Vagina (tissue), 1 donor: ENCODE results near the genes HS1BP3, TDRD15 and FKBP1B.

- PRO-cap = no peak
- RAMPAGE, long total RNA = no peak
Measured at GRCh38 chr2:20449445-20450018, 2.7 kb downstream of the RHOB start.

DNA sequence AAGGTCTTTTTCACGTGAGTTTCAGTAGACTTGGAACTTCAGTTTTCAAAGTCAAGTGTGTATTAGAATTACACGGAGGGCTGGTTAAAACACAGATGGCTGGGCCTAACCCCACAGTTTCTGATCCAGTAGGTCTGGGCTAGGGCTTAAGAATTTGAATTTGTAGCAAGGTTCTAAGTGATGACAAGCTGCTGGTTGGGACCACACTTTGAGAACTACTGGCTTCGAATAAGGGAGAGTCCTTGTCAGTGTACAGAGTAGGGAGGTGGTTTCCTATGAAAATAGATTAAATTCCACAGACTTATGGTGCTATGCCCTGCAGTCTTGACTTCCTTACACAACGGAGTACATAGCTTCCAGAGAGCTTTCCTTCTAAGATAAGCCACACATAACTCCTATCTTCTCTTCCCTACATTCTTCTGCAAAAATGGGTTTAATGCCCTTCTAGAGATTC lies 4.5 kb downstream of the RHOB start:
- PRO-cap = no peak
- RAMPAGE, long total RNA = no peak

- PRO-cap = no peak
- RAMPAGE, long total RNA = no peak
Measured at GRCh38 chr2:20468933-20469539, 22.2 kb downstream of the RHOB start.

- PRO-cap = no peak
- RAMPAGE, long total RNA = no peak
Measured at GRCh38 chr2:20495967-20496520, 49.2 kb downstream of the RHOB start.

GRCh38 chr2:20516942-20517491 lies 70.1 kb downstream of the RHOB start:
- PRO-cap = bidirectional peak, plus-strand start at chr2:20517249, minus-strand start at chr2:20517243
- RAMPAGE, long total RNA = no peak

DNA sequence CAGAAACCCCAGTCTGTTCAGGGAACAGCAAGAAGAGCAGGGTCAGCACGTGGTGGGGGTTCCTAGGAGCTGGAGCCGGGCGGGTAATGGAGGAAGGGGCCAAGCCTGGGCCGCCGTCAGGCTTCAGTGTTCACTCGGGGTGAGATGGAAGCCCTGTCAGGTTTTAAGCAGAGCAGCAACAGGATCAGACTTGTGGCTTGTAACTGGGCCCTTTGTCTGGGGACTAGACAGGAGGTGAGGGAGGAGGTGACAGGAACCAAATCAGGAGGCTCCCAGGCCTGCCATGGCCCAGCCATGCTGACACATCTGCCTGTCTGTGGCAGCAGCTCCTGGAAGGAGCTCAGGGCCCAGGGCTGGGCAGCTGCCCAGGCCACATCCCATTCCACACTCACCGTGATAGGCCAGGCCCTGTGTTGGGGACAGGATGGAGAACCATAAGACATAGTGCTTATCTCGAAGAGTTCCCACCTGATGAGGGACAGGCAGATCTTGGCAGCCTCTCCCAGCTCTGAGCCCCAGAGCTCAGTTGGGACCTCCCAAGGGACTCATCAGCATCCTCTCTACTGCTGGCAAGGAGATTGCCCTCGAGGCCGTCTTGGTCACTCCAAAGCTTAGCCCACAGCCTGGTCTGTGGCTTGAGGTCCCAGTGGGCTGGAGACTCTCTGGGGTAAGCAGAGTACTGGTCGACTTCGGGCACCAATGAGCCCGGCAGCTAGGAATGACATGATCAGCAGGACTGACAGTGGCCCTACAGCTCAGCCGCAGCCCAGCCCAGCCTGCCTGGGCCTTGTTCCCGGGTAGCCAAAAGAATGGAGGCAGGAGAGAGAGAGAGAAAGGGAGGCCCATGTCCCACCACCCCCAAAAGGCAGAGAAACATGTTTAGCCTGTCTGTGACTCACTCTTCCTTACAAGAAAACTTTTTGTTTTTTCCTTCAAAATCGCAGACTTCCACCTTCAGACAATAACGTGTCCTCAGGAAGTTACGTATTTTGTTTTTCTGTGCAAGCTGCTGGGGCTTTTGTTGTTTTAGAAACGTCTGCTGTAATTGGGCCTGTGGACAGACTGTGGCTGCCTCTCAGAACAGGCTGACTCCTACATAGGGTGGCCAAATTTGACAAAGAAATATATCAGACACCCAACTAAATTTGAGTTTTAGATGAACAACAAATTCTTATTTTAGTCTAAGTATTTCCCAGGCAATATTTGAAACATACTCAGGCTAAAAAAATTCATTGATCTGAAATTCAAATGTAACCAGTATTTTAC lies 82.1 kb downstream of the HS1BP3 start:
- PRO-cap = unidirectional peak, plus-strand start at position 1,057 of the sequence
- RAMPAGE, long total RNA = no peak

DNA sequence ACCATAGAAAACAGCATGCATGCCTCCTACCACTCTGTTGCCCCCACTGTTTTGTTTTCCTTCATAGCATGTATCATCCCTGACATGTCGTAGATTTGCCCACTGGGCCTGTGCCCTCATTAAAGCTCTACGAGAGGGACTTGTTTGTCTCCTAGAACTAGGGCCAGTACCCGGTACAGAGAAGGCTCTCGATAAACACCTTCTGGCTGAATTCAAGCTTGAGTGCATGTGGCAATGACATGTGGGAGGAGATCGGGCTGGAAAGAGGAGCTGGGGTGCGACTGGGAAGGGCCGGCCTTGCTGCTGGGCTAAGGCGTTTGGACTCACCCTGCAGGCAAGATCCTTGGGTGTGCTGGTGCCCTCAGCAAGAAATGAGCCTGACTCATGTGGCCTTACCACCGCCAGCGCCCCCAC lies 1.5 kb downstream of the HS1BP3 start:
- PRO-cap = no peak
- RAMPAGE, long total RNA = no peak

DNA sequence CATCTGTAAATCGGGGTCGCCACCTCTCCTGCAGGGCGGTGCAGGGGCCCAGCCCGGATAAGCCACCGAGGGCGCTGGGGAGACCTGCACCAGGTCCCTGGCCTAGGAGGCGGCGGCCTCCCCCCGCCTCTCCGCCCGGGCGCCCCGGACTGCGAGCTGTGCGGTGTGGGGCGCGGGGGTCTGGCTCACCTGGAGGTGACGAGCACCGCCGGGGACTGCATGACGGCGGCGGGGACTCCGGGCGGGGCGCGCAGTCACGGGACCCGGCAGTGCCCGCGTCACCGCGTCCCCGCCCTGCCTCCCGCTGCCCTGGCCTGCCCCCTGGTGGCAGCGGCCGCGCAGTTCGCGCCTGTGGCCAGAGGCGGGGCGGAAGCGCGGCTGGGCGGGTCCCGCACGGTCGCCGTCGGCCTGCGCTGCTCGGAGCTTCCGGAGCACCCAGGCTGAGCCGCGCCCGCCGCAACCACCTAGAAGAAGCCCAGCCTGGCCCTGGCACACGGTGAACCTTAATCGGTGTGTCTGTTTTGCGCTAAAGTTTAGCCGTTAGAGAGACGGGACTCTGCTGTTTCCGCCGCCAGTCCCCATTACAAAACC lies at the start of gene HS1BP3:
Gene HS1BP3 (minus strand): TSS at position 256 of the 591 bp plus-strand sequence.
- PRO-cap = bidirectional peak, plus-strand start at position 358 of the sequence, minus-strand start at position 153 of the sequence
- RAMPAGE, long total RNA = start-site peak on the minus strand centred at position 231 of the sequence, 8 bp wide, 63 reads

DNA sequence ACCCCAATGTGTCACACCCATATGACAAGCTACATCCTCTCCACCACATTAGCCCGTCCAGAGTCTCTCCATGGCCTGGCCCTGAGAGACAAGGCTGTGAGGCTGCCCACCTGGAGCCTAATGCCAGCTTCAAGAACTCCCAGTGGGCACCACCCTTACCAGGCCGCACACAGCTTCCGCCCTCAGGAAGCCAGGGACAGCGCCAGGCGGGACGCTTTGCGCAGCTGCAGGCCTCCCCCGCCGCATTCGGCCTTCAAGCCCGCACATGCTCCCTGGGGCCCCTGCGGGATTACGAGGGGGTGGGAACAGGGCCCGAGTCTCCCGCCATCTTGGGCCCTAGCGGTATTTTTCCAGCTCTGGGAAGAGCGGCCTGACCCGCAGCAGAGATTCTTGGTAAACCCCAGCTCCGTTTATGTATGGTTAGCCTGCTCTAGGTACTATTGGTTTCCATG lies at the start of gene TDRD15:
Gene TDRD15 (plus strand): TSS at position 315 of the 452 bp plus-strand sequence.
- PRO-cap = no peak
- RAMPAGE, long total RNA = no peak

- PRO-cap = no peak
- RAMPAGE, long total RNA = no peak
Measured at GRCh38 chr2:21422221-21422788, 298.5 kb downstream of the TDRD15 start.

DNA sequence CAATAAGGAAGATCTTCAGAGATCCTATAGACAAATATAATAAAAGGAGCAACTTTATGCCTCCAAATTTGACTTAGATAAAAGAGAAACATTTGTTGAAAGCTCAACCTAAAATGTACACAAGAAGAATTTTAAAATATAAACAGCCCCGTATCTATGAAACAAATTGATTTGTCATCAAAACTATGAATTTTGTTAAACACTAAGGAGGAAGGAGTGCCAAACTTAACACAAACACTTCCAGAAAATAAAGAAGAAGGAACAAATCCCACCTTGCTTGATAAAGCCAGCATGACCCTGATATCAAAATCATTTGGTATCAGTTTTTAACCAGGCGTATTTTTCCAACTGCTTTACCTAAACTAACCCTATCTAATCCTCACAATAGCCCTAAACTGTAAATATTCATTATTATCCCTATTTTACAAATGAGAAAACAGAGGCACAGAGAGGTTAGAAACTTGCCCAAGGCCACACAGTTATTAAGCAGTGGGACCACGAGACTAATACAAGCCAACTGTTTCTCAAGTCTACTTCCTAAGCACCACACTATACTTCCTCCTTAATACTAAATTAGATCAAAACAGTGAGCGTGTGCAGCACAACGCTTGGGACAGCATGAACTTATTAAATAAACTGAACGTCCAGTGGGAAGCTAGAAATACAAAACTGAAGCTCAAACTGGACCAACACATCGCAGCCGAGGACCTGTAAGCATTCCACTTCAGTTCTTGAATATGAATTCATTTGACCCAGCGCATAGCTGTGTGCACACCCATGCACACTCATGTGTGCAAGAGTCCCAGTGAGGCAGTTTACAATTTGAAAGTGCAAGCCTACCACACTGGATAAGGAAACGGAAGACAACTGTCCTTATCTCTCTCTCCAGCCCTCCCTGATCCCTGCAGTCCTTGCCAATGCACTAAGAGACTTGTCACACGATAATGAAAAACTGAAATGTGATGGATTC lies 186.9 kb upstream of the KLHL29 start:
- PRO-cap = no peak
- RAMPAGE, long total RNA = no peak

- PRO-cap = no peak
- RAMPAGE, long total RNA = no peak
Measured at GRCh38 chr2:23199370-23199976, 185.5 kb upstream of the KLHL29 start.

DNA sequence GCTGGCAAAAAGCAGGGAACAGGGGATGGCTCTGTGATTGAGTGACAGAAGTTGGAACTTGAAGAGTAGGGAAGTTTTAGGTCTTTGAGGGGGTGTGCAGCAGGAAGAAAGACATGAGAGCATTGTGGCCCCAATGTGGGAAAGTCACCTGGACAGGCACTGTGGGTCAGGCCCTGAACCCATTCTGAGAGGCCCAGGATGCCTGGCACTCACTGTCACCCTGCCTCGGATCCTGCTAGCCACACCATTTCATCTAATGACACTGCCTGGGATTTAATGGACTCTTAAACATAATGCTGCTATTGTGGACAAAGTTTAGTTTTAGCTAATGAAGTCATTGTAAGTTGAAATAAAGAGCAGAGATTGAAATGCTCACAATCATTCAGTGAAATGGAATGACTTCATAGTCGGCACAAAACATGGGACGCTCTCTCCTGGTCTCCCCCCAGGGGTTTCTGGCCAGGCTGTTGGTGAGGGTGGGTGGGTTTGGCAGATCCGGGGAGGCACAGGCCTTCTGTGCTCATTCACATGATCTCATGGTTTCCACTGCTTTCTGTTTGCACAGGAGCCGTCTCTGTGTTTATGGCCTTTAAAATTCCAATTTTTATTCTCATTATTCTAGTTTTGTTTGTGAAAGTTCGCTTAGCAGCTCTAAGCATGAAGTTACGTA lies 141.8 kb upstream of the KLHL29 start:
- PRO-cap = no peak
- RAMPAGE, long total RNA = no peak

- PRO-cap = no peak
- RAMPAGE, long total RNA = start-site peak on the plus strand at chr2:23405579-23405626, 28 reads
Measured at GRCh38 chr2:23405307-23405815, 20.4 kb downstream of the KLHL29 start.

- PRO-cap = no peak
- RAMPAGE, long total RNA = start-site peak on the plus strand at chr2:23499976-23500138, 26 reads
Measured at GRCh38 chr2:23499652-23500374, 114.8 kb downstream of the KLHL29 start.

GRCh38 chr2:23518999-23519785 lies 134.2 kb downstream of the KLHL29 start:
- PRO-cap = no peak
- RAMPAGE, long total RNA = no peak

DNA sequence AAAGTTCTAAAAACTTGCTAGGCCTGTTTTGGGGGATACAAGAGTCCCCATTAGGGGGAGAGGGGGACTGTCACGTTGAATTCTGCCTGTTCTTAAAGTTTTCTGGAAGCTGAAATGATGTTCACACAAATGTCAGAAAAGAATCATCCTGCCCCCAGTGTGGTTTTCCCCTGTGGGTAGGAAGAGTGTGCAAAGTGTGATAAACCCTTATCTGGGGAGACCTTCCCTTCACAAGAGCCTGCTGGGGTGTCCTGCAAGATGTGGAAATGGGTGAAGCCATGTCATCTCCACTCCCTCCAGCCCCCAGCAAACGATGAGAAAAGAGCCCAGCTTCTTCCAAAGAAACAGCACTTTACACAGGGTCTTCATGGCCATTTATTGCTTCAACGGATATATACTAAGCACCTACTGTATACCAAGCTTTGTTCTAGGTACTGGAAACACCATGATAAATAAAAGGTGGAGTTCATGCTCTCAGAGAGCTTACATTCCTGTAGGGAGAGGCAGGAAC lies 1.5 kb downstream of the MFSD2B start:
- PRO-cap = no peak
- RAMPAGE, long total RNA = no peak

- PRO-cap = no peak
- RAMPAGE, long total RNA = no peak
Measured at GRCh38 chr2:24018353-24018897, 8.5 kb downstream of the MFSD2B start.

DNA sequence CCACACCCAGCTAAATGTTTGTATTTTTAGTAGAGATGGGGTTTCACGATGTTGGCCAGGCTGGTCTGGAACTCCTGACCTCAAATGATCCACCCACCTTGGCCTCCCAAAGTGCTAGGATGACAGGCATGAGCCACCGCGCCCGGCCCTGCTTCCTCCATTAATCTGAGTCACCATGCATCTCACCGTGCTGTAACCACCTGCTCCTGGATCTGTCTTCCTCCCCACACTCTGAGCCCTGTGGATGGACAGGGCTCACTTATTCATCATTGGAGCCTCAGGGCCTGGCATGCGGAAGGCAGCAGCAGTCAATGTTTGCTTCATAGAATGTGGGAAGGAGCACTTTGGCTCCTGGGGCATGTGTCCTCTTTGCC lies 11.2 kb downstream of the MFSD2B start:
- PRO-cap = no peak
- RAMPAGE, long total RNA = no peak

DNA sequence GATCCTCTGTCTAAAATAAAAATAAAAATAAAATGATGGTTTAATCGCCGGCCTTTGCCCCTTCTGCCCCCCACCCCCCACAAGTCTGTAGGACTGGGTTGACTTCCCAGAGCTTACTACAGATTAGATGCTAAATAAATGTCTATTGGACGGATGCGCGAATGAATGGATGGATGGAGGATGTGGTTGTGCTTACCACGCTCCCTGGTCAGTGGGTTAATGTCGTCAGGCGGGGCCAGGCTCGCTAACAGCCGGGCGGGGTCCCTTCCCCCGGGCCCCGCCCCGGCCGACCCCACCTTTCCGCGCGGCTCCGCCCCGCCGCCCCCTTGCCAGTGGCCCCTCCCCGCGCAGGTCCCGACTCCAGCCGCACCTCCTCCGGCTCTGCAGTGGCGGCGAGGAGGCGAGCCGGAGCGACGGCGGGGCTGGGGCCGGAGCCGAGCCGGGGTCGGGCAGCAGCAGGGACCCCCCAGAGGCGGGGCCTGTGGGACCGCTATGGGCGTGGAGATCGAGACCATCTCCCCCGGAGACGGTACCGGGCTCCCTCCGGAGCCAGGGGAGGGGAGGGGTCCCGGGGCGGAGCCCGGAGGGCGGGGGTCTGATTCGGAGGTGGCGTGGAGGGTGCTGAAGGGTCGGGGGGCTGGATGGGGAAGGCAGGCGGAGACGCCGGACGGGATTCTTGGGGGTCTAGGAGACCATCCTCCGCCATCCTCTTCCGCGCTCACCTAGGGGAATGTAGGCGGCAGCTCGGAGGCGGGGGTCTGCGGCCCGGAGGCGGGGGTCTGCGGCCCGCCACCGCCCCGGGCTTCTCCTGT lies at the start of gene FKBP1B:
Gene FKBP1B (plus strand): TSS at position 384 of the 812 bp plus-strand sequence.
- PRO-cap = bidirectional peak, plus-strand start at position 386 of the sequence, minus-strand start at position 190 of the sequence
- RAMPAGE, long total RNA = start-site peak on the plus strand centred at position 359 of the sequence, 9 bp wide, 24 reads